ENCODE data around the genes TRAF1, CNTRL and RAB14.

DNA sequence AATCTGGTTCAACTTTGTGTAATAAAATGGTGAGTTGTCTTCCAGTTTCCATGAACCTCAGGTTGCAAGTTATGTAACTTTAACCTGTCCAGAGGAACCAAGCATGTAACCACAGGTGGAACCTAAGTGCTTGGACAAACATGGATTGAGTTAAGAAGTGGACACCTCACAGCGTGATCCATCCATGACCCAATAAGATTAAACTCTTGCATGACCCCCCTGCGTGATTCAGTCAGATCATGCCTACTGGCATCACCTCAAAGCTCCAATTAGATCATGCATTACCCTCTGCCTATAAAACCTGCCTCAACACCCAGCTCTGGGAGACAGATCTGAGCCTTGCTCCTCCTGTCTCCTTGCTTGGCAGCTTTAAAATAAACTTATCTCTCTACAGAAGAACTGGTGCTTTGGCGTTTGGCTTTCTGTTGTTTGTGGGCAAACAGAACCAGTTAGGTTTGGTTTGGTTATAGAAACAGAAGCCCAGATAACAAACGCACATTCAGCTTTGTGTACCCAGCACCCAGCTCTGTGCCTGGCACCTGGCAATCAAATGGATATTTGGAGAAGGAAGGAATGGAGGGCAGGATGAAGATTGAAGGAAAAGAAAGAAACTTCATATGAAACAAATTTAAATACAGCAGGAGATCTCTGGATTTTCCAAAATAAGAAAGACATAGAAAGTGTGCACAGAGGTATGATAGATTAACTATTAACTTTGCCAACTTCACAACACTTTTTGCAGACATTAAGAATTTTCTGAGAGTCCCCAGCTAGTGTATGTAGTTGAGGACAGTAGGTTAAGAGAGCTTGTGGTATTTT lies 101.9 kb upstream of the ASTN2 start:
- PRO-cap, result no peak

DNA sequence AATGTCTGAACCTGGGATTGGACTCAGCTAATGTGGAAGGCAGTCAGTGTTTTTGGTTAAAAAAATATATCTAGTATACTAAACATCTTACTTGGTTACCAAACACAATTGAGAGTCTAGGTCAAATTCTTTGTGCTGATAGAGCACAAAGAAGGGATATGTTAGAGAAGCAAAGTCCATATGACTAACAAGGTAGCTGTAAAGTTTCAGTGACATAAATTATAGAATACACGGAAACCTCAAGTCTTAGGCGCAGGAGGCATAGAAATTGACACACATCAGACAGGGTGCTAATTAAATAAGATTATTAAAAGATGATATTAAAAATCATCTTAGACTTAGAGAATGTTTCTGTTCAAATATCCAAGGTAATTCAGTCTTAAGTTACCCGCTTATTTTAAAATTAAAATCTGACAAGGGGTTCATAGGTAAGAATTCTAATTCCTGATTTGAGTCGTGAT lies 718.4 kb downstream of the TLR4 start:
- PRO-cap, result no peak

DNA sequence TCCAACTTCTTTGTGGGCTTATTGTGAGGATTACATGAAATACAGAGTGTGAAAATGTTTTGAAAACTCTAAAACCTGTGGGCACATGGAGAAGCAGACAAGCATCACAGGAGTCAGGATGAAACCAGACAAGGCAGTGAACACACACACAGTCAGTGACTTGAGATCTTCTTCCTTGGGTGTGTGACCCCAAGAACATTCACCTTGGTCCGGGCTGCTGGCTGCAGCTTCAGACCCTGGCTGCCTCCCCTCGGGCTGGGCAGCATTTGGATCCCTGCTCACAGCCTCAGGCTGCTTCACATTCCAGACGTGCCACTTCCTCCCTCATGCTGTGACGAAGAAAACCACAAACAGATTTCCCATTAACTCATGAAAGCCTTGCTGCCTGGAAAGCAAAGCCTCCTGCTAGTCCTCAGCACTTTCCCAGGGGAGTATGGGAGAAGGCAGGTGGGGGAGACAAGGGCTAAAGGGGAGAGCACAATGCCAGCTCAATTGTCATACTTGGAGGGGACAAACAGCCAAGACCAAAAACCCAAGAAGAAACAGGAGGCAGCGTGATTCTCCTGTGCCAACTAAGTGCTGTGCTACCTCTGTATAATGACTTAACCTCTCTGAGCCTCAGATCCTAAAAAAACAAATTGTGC lies 594.6 kb upstream of the BRINP1 start:
- PRO-cap, result no peak

GRCh38 chr9:120353401-120353951 lies 226.5 kb downstream of the CDK5RAP2 start:
- PRO-cap, result no peak

DNA sequence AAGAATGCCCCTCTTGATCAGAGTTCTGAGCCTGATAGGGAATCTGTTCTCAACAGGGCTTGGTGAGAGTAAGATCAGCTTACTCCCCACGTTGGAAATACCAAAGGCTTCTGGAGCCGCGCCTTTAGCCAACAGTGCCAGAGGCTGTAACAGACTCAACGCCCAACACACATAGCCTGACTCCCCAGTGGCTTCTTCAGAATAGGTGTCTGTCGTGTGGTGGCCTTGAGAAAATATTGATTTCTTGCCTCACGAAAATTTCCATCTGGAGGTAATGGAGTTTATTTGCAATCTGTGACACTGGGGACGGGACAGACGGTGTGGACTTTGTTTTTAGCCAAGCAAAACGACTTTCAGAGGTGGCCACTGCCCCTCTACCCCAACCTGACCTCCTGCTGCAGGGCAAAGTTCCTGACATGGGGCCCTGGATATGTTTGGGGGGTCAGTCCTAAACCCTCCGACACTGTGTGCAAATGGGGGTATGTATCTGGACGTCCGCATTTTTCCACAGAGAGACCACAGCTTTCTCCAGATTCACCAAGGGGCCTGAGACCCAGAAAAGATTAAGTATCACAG lies 189.3 kb downstream of the CDK5RAP2 start:
- PRO-cap, result no peak

GRCh38 chr9:120474758-120475670 lies 105.0 kb downstream of the CDK5RAP2 start:
- PRO-cap, result unidirectional peak, minus-strand start at chr9:120475489

- PRO-cap, result no peak
Measured at GRCh38 chr9:120489201-120489787, 90.7 kb downstream of the CDK5RAP2 start.

GRCh38 chr9:120532980-120533414 lies 47.0 kb downstream of the CDK5RAP2 start:
- PRO-cap, result no peak

DNA sequence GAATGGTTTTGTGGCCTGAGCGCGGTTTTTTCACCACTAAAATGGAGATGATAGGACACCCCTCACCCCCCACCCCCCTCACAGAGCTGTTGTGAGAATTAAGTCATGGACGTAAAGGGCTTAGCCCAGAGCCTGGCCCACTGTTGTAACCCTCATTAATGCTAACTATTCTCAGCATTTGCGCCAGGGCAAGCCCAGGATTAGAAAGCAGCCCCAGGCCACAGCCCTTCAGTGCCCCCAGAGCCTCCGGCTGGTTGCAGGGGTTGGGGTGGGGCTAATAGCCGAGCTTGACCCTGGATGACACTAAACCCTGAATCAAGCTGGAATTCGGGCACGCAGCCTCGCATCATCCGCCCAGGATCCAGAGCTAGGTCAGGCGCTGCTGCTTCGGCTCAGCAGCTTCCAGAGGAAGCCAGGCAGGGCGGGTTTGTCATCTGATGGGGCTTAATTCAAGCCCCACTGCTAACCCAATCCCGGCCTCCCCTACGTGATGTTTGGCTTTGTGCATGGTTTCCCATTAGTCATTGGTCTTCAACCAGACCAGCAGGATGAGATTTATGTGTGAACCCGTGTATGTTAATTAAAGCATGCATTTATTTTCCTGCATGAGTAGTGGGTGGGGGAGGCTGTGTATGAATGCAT lies 1.2 kb upstream of the MEGF9 start:
- PRO-cap, result bidirectional peak, plus-strand start at position 398 of the sequence, minus-strand start at position 363 of the sequence

DNA sequence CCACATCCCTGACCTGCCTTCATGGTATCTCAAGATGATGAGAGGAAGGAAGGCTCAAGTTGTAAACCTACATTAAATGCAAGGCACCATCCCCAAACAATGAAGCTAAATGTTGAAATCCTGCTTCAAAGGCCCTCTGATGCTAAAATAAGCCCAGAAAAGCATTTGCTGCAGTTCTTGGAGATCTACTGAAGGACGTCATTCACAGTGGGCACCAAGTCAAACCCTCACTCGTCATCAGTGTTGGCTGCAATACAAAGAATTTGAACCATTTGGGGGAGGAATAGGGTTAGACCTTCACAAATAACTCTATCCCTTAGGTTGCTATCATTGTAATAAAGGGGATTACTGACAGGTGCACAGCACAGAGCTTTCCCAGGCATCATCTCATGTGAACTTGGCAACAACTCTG lies 9.3 kb upstream of the MEGF9 start:
- PRO-cap, result unidirectional peak, minus-strand start at position 101 of the sequence

DNA sequence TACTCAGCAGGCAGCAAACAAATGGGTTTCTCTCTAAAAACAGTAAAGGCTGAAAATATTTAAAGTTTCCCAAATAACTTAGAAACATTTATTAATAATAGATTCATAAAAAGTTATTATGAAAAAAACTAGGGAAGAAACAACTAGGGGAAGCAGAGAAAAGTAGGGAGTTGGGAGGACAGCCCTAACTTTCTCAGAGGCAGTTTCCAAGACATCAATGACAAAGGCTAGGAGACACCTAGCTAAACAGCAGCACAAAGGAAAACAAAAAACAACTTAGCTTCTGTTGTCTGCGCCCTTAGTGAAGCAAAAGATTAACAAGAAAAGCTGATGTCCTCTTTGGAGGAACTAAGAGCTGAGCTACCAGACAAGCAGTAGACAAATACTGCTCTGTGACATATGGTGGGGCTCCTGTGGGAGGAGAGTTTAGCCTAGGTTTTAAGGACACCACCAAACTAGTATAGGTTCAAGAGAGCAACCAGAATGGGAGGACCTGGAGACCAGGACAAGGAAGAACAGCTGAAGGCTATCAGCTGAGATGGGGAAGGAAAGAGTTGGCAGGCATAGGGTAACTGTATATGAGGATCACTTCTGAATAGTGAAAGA lies 27.4 kb downstream of the FBXW2 start:
- PRO-cap, result no peak

DNA sequence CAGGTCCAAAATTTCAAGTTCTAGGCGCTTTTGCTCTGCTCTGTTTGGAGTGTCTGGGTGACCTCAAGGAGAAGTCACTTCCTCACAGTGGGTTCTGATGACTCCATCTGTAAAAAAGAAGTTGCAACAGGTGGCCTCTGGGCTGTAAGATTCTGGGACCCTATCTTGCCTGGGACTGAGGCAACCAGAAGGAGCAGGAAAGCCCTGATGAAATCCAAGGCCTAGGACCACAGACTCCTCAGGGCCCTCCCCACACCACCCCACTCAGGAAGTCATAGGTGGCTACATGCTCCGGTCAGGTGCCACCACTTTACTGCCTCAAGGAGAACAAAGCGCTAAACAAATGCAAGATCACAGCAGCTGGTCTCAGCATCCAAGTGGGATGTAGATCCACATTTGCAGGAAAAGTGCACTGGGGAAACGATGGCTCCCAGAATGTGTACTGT lies at the start of gene TRAF1:
TSS of gene TRAF1 (minus strand) at position 215 of the 446 bp plus-strand sequence.
- PRO-cap, result no peak

- PRO-cap, result no peak
Measured at GRCh38 chr9:120929459-120929649, 2.8 kb upstream of the TRAF1 start.

GRCh38 chr9:120935265-120935720 lies 8.7 kb upstream of the TRAF1 start:
- PRO-cap, result bidirectional peak, plus-strand start at chr9:120935652, minus-strand start at chr9:120935533

DNA sequence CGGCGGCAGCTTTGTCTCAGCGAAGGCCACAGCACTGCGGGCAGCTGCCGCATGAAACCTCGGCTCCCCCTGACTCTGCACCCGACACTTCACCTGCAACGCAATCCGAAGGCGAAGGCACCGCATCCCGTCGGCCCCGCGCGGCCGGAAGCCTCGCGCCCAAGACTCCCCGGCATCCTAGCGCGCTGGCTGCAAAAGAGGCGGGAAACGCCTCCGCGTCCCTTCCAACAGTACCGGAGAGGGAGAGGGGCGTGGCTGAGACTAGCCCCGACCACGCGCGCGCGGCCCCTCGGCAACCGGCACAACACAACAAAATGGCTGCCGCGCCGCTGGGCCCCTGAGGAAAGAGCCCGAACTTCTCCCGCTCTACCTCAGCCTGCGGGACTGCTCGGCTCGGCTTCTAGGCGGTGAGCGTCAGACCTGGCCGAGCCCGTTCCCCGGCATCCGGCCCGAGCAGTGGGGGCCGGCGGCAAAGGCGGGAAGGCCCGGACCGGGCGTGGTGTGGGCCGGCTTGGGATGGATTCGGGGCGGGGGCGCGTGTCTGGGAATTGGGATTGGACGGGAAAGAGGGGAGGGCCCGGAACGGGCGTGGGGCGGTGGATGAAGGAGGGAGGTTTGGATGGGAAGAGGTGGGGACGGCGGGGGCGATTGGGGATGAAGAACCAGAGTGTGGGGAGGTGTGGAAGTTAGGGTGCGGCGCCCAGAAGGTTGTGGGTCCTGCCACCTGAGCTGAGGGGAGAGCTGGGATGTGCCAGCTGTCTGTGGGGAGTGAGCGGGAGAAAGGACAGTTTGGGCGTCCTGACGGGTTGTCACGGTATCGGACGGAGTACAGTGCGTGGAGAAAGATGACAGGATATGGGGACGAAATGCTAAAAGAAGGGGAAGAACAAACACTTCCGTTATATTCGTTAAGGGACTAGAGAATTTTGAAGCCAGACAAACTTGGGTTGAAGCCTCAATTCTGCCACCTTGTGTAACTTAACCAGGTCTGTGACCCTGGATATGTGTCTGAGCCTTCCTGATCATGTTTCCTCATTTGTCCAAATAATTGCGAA lies at the start of gene CNTRL:
TSS of gene CNTRL (plus strand) at position 295 of the 1,055 bp plus-strand sequence.
- PRO-cap, result bidirectional peak, plus-strand start at position 332 of the sequence, minus-strand start at position 168 of the sequence; bidirectional peak, plus-strand start at position 632 of the sequence, minus-strand start at position 446 of the sequence

- PRO-cap, result no peak
Measured at GRCh38 chr9:121199849-121200261, 1.8 kb downstream of the RAB14 start.

DNA sequence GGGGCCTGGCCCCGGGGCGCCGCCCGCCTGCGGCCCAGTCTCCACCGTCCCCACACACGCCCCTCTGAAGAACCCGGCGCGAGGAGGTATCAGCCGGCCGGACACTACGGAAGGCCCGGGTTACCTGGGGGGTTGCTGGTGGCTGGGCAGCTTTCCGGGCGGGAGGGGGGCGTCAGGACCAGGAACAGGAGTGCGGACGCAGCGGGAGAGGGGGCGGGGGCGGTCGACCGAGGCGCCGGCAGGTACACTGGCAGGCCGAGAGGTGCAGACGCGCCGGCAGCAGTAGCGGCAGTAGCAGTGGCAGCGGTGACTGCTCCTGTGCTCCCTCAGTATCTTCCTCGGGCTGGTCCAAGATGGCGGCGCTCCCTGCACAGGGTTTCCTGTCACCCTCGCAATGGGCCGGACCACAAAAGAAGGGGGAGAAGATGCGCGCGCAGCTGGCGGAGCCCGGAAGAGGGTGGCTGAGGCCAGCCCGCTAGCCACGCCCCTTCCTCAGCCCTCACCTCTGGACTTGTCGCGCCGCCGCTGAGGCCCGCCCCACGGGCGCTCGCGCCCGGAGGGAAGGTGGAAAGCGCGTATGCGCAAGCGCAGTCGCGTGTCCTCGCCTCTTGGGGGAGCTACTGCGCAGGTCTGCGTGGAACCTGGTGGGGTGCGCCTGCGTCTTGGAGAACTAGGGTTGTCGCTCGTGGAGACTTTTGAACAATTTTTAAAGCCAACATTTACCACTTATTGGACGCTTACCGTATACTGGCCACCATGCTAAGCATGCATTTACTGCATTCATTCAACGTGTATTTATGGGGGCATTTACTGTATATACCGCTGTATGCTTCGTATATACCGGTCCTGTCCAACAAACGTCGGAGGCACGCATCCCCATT lies at the start of gene RAB14:
TSS of gene RAB14 (minus strand) at position 355 of the 881 bp plus-strand sequence.
- PRO-cap, result bidirectional peak, plus-strand start at position 635 of the sequence, minus-strand start at position 340 of the sequence

DNA sequence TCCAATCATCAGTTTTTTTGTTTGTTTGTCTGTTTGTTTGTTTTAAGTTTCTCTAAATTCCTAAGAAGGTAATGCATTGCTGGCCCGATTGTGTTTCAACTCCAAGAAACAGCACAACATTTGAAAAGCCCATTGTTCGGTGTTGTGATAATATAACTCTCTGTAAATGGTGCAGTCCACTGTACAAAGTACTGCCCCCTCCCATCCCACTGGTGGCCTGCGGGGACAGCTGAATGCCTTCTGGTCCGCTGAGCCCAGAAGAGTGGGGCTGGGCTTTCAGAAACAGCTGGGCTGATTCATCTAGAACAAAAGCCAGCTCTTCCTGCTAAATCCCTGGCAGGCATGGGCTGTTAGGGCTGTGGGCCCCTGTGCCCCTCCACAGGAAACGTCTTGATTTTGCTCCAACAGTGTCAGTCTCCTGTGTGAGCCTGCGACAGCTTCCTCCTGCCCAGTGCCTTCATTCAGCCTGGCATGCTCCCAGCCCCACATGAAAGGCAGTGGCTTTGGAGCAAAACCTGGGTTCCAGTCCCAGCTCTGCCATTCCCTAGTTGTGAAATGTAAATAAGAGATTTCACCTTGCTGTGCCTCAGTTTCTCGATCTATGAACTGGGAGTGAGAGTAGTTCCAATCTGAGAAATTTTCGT lies 6.9 kb upstream of the GSN start:
- PRO-cap, result no peak

DNA sequence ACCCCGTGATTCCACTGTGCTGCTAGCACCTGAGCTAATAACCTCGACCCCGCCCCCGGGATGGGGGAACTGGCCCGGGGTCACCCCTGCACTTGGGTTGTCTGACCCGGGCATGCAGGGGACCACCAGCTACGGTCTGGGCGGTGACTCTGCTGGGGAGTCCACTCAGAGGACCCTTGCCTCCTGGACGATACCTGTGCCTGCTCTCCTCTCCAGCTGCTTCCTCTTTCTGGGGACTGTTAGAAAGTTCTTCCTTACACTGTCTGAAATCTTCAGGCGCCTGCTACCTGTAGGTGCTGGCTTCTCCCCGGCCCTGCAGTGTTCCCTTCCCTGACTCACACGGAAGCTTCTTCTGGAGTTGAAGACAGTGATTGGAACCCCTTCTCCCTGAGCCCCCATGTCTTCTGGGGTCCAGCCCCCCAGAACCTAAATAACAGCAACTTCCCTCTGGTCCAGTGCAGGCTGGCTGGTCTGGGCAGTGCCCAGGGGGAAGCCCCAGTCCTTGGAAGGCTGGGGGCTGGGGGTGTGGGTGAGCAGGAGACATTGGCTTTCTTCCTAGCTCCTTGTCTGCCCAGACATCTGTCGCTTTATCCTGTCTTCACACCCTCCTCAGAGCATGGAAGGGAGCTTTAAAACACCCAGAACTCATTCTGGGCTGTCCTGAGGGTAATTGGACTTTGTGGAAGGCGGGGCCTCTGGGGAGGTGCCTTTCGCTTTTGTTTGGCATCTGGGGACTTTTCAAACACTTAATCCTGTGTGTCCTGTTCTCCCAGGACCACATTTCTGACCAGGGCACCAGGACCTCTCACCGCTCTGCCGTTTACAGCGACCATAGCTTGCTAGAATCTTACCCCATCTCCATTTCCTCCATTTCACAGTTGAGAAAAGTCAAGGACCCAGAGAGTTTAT lies 754 bp downstream of the GSN start:
- PRO-cap, result bidirectional peak, plus-strand start at position 749 of the sequence, minus-strand start at position 480 of the sequence; bidirectional peak, plus-strand start outside the sequence, minus-strand start at position 815 of the sequence

- PRO-cap, result unidirectional peak, minus-strand start at chr9:121283096
Measured at GRCh38 chr9:121282553-121283226, 14.7 kb downstream of the GSN start.

All from anterior vena cava (tissue), 1 donor.